Right atrium auricular region (tissue), 2 donors: ENCODE results near the gene CDH26.

- PRO-cap, result no peak
- RAMPAGE, long total RNA, 2 experiments, result no peak in any of the 2 experiments
Measured at GRCh38 chr20:59945201-59945786, 5.1 kb downstream of the FAM217B start.

GRCh38 chr20:59958055-59959189 lies at the start of gene CDH26:
Gene CDH26 (plus strand): TSS chr20:59958423.
- PRO-cap, result no peak
- RAMPAGE, long total RNA, 2 experiments, result no peak in any of the 2 experiments

GRCh38 chr20:61253613-61254625 lies 1.9 kb downstream of the CDH4 start:
- PRO-cap, result unidirectional peak, plus-strand start at chr20:61254395
- RAMPAGE, long total RNA, 2 experiments, result no peak in any of the 2 experiments

DNA sequence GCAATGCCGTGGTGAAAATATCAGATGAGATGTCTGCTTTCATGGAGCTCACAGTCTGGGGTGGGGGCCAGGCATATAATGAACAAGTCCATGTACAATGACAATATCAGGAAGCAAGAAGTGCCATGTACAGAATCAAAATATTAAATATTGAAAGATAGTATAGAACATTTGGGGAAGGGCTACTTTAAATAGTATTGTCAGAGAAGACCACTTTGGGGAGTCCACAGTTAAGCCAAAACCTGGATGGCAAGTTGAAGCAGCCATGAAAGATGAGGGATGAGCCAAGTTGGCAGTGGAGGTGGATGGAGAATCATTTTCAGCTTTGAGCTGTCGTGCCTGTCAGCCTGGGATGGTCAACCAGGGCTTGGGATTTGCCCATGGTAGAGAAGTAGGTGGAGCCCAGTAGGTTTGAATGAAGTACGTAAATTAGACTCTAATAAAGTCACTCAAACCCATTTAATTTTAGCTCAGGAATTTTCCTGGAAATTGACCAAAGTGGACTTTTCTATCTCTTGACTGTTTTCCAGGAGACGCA lies 240.7 kb downstream of the CDH4 start:
- PRO-cap, result no peak
- RAMPAGE, long total RNA, 2 experiments, result no peak in any of the 2 experiments

- PRO-cap, result no peak
- RAMPAGE, long total RNA, 2 experiments, result no peak in any of the 2 experiments
Measured at GRCh38 chr20:61719499-61720426, 345.9 kb downstream of the TAF4 start.

DNA sequence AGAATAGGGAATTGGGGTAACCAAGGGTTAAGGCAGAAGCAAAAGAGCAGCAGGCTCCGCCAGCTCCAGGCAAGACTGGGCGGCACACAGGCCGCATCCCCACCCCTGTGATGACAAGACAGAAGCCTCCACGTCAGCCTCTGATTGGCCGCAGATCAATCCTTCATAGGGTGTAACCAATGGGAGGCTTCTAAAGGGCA lies 106.4 kb downstream of the TAF4 start:
- PRO-cap, result no peak
- RAMPAGE, long total RNA, 2 experiments, result no peak in any of the 2 experiments

DNA sequence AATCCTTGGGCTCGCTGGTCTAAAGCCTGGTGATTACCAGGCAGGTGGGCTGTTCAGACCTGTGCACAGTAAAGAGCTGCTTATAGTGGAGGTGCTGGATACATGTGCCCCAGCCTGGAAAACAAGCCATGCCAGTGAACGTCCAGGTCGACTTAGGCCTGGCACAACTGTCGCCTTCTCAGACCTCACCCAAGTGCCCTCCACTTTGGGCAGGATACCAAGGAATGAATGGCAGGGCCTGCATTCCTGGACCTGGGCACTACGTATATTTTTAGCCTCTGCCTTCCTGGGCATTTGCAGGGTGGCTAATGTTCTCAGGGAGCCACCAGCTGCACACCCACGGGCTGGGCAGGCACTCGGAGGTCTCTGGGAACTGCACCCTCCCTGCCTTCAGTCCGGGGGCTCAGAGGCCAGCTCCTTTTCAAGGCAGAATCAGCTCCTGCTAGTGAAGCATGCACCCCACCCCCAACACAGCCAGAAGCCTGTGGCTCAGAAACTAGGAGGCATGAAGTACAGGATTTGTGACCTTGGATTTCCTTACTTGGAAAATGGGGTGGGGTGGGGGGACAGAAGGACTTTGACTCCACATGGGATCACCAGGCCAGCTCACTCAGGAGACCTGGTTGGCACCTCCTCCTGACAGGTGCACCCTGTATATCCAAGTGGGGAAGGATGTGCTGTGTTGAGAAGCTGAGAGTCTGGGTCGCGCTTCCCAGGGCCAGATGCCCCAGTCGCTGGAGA lies 2.6 kb upstream of the LSM14B start:
- PRO-cap, result bidirectional peak, plus-strand start at position 334 of the sequence, minus-strand start at position 195 of the sequence
- RAMPAGE, long total RNA, 2 experiments, result no peak in any of the 2 experiments

GRCh38 chr20:62139221-62140048 lies 3.8 kb downstream of the PSMA7 start:
- PRO-cap, result no peak
- RAMPAGE, long total RNA, 2 experiments, result no peak in any of the 2 experiments

DNA sequence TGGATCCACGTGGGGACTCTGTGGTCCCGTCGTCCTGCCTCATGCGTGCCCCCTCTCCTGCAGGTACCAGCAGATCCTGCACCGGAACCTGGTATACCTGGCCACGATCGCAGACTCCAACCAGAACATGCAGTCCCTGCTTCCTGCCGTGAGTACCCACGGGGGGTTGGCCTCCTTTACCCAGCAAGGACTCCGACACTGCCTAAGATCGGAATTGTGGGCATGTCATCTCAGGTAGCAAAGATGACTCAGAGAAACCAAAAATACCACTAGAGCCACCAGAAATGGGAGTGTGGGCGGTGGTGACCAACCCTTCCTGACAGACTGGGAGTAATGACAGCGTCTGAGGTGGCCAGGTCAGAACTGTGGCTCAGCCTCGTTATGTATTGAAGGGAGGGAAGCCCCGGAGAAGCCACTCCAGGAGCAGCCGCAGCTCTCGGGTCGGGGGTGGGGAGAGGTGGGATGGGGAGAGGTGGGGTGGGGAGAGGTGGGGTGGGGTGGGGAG lies 16.3 kb downstream of the SS18L1 start:
- PRO-cap, result no peak
- RAMPAGE, long total RNA, 2 experiments, result no peak in any of the 2 experiments

GRCh38 chr20:62161232-62161733 lies 17.7 kb downstream of the SS18L1 start:
- PRO-cap, result no peak
- RAMPAGE, long total RNA, 2 experiments, result no peak in any of the 2 experiments

DNA sequence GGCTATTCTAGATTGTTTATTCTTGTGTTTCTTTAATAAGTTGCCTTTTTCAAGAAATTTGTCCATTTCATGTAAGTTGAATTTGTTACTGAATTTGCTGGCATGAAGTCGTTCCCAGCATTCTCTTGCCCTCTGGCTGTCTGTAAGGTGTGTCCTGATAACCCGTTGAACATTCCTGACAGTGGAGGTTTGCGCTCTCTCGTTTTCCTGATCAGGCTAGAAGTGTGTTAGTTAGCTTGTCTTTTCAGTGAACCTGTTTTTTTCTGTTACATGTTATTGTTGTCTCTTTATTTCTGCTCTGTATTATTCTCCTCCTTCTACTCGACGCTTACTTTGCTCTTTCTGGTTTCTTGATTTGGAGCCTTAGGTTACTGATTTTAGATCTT lies 4.7 kb downstream of the MTG2 start:
- PRO-cap, result no peak
- RAMPAGE, long total RNA, 2 experiments, result no peak in any of the 2 experiments

- PRO-cap, result no peak
- RAMPAGE, long total RNA, 2 experiments, result no peak in any of the 2 experiments
Measured at GRCh38 chr20:62193360-62193809, 10.6 kb downstream of the MTG2 start.

DNA sequence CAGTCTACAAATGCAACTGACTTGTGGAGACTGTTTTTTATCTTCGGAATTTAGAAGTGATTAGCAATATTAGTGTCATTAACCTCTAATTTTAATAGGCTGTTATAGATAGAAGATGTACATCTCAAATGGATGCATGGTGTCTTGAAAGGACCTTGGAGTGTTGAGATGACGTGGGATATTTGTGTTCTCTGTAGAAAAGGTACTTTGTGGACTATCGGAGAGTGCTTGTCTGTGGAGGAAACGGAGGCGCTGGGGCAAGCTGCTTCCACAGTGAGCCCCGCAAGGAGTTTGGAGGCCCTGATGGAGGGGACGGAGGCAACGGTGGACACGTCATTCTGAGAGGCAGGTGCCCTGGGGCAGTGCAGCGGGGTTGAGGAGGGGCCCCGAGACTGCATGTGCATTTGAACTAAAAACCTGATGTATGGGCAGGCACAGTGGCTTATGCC lies 12.8 kb downstream of the MTG2 start:
- PRO-cap, result no peak
- RAMPAGE, long total RNA, 2 experiments, result no peak in any of the 2 experiments

DNA sequence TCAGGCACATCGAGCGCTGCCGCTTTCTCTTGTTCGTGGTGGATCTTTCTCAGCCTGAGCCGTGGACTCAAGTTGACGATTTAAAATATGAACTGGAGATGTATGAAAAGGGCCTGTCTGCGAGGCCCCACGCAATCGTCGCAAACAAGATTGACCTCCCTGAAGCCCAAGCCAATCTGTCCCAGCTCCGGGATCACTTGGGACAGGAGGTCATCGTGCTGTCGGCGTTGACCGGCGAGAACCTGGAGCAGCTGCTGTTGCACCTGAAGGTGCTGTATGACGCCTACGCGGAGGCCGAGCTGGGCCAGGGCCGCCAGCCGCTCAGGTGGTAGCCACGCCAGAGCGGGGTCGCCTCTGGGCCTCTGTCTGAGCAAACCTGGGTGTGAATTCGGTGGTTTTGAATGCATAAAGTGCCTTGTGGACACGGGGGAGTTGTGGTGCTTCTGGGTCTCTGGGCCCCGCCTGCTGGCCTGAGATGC lies 18.0 kb downstream of the MTG2 start:
- PRO-cap, result no peak
- RAMPAGE, long total RNA, 2 experiments, result no peak in any of the 2 experiments

GRCh38 chr20:62240057-62240413 lies 1.7 kb downstream of the OSBPL2 start:
- PRO-cap, result no peak
- RAMPAGE, long total RNA, 2 experiments, result no peak in any of the 2 experiments

DNA sequence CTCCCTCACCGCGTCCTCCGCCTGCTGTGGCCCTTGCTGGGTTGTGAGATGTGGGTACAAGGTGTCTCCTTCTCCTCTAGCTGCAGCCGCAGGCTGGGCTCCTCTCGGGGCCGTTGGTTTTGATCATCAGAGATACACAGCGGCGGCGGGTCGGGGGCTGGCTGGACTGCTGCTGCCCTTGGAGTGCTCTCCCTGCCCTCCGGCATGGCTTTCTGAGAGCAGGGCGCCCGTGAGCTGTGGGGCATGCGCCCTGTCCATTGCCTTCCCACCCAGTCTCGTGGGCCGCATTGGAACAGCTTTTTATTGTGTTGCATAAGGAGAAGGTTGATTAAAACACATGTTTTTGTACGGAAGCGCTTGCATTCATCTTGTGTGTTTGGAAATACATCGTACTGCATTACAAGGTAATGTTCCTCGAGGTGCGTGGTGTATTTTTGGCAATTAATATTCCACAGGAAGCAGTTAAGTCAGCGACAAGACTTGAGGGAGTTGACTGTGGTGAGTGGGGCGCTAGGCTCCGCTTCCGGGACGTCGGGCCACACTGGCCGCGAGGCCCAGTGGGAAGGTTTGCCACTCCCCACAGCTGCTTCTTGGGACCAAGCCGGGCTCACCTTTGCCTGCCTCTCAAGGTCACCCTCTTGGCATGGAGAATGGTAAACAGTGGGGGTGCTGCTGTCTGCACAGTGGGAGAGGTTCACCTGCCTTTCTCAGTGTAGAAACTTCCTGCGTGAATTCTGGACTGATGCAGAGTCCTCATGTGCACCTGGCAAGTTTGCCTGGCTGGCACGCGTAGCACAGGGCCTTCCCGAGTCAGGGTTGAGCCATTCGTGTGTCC lies 6.1 kb downstream of the OSBPL2 start:
- PRO-cap, result no peak
- RAMPAGE, long total RNA, 2 experiments, result no peak in any of the 2 experiments

- PRO-cap, result no peak
- RAMPAGE, long total RNA, 2 experiments, result no peak in any of the 2 experiments
Measured at GRCh38 chr20:62303274-62304390, 835 bp downstream of the ADRM1 start.

DNA sequence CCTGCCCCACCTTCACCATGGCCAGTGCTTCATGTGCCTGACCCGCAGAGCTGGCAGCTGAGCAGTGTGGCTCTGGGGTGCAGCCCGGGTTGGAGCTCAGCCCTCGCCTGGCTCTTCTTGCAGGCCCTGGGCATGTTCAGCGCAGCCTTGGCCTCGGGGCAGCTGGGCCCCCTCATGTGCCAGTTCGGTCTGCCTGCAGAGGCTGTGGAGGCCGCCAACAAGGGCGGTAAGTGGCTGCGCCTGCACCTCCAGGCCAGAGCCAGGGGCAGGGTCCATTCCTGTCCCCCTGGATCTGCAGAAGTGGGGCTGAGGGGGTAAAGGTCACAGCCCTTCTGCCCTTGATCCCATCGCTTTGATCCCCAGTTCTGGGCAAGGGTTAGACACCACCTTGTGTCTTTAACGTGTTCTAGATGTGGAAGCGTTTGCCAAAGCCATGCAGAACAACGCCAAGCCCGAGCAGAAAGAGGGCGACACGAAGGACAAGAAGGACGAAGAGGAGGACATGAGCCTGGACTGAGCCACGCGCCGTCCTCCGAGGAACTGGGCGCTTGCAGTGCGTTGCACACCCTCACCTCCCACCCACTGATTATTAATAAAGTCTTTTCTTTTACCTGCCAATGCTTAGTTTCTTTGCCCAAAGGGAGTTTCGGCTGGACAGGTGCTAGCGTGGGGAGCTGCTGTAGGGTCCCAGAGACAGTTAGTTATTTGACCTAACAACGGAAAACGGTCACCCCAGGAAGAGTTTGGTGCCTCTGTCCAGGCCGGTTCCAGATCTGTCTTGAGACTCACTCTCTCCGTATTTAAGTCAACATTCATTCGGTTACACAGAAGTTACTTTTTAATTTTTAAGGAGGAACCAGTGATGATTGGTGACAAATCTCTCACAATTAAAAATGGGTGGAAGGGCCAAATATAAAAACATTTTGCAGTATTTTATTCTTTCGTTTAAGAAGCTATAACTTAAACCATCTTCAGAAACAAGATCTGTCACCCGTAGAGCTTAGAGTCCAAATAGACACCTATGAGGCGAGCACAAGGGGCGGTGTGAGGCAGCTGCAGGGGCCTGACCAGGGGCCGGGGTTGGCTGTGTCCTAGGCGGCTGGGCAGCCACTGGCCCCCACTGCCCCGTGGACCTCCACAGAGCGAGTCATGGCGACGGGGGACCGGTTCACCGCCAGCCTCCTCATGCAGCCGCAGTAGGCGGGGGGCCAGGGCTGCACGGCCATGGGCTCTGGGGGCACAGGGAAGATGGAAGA lies 5.9 kb downstream of the ADRM1 start:
- PRO-cap, result no peak
- RAMPAGE, long total RNA, 2 experiments, result no peak in any of the 2 experiments

DNA sequence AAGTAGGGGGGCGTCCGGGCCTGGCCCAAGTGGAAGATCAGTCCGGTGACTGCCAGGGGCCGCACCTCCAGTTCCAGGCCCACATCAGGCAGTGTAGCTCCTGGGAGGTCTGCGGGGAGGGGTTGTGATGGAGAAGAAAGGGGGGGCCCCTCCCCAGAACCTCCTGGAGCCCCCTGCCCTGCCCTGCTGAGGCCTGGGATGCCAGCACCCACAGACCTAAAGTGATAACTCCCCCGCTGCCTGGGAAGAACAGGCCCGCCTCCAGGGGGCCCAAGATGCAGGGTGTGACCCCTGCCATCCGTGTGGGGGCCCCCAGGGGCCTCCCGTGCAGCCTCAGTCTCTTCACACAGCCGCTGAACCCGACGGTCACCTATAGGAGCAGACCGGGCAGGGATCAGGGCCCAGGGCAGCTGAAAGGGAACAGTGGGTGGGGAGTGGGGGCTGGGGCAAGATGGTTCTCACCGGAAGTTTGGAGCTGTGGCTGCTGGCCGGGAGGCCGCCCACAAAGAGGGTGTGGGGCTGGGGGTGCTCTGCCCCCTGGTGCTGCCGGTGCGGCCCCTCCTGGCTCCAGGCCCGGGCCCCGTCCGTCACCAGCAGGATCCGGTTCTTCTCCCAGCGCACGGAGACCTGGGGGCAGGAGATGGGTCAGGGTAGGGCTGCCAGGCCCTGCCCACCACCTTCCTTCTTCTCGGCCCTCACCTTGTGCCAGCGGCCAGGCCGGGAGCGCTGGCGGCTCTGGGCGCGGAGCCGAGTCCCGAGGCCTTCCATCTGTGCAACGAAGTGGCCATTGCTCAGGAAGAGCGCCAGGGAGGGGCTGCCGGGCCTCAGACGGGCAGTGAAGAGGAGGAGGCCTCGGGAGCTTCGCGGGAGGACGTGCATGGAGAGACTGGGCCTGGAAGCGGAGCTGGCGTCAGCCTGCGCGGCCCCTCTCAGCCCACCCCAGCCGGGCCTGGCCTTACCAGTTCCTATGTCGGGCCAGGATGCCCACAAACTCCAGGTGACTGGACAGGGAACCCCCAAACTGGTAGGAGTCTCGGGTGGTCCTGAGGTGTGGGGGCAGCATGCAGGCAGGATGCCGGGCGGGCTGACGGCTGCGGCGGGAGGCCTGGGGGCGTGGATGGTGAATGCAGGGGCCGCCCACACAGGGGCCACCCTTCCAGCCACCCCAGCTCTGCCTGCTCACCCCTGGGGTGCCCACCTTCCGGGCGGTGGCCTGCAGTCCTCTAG lies 7.8 kb downstream of the ADRM1 start:
- PRO-cap, result no peak
- RAMPAGE, long total RNA, 2 experiments, result no peak in any of the 2 experiments

DNA sequence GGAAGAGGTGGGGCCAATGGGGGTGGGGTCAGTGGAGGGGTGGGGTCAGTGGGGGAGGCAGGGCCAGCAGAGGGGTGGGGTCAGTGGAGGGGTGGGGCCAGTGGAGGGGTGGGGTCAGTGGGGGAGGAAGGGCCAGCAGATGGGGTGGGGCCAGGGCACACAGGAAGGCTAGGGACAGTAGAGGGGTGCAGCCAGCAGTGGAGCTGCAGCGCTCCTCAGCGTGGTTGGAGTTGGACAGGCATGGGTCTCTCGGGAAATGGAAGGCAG lies 18.8 kb downstream of the ADRM1 start:
- PRO-cap, result no peak
- RAMPAGE, long total RNA, 2 experiments, result no peak in any of the 2 experiments